Osteoblast (primary cell): Measurements from ENCODE around the gene NNT.

DNA sequence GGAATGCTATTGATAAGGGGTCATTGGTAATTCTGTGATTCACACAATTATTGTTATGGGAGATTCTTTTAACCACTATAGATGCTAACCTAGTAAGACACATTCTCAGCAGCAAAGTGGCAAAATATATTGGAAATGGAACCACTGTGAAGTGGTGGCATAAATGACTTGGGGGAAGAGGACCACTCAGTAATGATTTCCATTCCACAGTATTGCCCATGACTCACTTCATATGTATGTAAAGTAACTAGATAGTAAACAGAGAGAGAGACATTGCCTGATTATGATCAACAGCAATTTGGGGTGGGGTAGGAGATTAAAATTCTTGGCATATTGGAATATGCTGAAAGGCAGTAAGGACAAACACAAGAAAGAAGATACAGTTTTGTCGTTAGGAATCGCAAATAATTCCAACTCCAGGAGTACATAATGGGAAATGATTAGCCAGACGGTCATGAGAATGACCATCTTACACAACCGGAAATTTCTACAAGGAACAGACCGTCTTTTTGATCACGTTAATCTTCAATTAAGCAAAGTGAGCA lies 1.5 kb upstream of the HMGCS1 start:
- CAGE, long polyA plus RNA = no peak
- RRBS = no CpG with 5 or more reads among the region's 6 CpGs

- CAGE, long polyA plus RNA = no peak
- RRBS = no CpG with 5 or more reads among the region's 4 CpGs
These were observed 754 bp downstream of the CCL28 start for GRCh38 chr5:43411294-43411979.

DNA sequence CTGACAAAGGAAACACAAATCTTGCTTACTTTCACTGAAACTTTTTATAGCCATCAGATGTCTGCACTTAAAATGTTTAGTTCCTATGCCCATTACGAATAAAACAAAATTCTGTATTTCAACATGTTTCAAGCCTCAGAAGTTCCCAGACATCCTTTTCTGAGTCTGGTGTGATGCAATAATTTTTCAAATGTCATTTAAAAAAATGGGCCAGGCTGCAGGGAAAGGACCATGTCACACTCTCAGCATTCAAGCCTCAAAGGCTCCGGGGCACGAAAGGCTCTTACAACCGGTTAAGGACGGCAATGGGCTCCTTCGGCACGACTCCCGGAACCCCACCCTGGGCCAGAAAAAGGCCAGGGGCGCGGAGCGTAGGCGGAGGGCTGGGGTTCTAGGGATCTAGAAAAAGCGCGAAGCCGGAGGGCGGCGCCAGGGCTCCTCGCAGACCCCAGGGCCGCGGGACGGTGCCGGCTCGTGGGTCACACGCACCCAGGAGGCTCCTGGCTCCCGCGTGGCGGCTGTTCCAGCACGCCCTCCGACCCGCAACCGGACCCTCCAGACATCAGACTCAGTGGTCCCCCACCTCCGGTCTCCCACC lies 414 bp downstream of the TMEM267 start:
- CAGE, long polyA plus RNA = no peak
- RRBS = 1% methylated on average over 19 of the region's 32 CpGs

- CAGE, long polyA plus RNA = no peak
- RRBS = 2% methylated on average over 21 of the region's 69 CpGs
These were observed at the start of gene NNT for GRCh38 chr5:43602263-43603406. NNT (plus strand) TSS chr5:43603180.

DNA sequence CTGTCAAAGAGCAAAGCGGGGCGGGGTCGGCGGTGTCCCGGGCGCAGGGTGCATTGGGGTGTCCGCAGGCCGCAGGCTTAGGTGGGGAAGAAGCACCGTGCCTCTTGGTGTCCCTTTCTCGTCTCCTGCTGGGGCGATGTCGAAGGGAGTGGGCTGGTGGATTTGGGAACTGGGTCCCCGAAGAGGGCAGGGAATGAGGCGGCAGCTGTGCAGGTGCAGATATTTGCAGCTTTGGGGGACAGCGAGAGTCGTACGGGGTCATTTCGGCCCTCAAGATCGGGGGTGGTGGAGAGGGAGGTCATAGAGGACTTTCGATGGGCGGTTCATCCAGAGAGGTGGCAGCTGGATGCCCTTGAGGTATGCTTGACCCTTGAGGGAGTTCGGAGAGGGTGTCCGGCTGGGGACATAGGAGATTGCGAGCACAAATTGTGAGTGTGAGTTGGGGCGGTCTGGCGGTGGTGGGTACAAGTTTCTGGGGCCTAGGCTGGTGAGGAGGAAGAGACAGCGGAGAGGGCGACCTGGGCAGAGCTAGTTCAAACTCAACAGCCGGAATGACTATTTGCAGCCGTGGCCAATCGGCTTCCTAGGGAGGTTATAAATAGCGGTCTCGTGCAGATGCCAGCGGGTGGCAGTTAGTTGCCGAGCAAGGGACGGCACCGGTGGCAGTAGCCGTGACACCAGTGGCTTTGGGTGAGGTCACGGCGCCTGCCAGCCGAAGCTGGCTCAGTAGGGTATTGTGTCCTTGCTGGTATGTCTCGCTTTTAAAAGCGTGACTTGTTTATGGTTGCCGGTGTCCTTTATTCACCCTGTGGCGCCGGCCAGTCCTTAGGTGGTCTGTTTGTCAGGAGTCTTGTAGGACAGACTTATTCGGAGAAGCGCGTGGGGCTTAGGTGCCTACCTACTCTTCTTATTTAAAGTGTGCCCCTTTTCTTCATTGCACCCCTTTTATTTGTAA lies 704 bp downstream of the NNT start:
- CAGE, long polyA plus RNA = no peak
- RRBS = 3% methylated on average over 11 of the region's 49 CpGs

DNA sequence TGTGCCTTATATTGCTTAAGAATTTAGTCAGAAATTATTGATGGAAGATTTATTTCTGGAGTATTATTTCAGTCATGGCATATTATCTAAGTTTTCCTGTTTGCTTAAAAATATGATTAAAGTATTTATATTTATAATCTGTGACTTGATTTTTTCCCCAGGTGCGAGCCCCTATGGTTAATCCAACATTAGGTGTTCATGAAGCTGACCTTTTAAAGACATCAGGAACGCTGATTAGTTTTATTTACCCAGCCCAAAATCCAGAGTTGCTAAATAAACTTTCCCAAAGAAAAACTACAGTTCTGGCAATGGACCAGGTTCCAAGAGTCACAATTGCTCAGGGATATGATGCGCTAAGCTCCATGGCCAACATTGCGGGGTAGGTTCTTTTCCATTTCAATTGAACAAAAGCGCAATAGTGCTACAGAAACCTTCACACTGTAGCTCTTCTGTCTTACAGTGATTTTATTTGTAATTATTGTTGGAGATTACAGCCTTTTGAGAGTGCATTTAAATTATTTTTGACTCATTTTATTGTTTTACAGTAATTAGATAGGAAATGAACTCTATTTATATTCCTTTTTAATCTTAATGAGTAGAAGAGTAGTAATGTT lies 12.8 kb downstream of the NNT start:
- CAGE, long polyA plus RNA = no peak
- RRBS = no CpG with 5 or more reads among the region's 5 CpGs

- CAGE, long polyA plus RNA = no peak
- RRBS = no CpG with 5 or more reads among the region's 2 CpGs
These were observed 74.6 kb downstream of the NNT start for GRCh38 chr5:43677523-43677945.

- CAGE, long polyA plus RNA = no peak
- RRBS = no CpG with 5 or more reads among the region's 3 CpGs
These were observed 4.3 kb downstream of the FGF10 start for GRCh38 chr5:44384811-44385494.

GRCh38 chr5:44387940-44389096 lies 902 bp downstream of the FGF10 start:
- CAGE, long polyA plus RNA = no peak
- RRBS = 4% methylated on average over 6 of the region's 38 CpGs

DNA sequence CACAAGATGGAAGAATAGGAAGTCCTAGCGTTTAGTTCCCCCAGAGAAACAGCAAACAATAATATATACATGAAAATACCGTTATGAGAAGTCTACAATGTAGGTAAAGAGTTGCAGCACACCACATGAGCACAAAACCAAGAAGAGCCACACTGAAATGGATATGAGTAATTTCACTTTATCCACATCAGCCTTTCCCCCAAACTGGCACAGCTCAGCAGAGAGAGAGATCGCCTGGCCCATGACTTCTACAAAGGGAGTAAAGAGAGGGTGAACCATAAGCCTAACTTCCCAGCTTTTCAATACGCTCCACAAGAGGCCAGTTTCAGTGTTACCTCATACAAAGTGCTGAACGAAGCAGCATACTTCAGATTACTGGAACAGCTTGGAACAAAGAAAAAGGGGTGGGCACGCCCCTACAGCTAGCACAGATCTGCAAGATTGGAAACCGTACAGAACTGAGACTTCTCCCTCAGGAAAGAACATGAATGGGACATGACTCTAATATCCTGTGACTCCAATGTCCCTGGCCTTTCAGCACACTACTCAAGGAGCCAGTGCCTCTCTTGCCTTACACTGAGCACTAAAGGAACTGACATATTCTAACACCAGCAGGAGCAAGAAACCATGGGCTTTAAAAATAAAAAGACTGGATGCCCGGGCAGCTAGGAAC lies 75.3 kb downstream of the EMB start:
- CAGE, long polyA plus RNA = no peak
- RRBS = no CpG with 5 or more reads among the region's 8 CpGs

GRCh38 chr5:50593495-50593926 lies 72.9 kb upstream of the PARP8 start:
- CAGE, long polyA plus RNA = no peak
- RRBS = no CpG with 5 or more reads among the region's 1 CpG

- CAGE, long polyA plus RNA = no peak
- RRBS = no CpG with 5 or more reads among the region's 27 CpGs
These were observed 257.0 kb downstream of the PARP8 start for GRCh38 chr5:50923274-50923908.

DNA sequence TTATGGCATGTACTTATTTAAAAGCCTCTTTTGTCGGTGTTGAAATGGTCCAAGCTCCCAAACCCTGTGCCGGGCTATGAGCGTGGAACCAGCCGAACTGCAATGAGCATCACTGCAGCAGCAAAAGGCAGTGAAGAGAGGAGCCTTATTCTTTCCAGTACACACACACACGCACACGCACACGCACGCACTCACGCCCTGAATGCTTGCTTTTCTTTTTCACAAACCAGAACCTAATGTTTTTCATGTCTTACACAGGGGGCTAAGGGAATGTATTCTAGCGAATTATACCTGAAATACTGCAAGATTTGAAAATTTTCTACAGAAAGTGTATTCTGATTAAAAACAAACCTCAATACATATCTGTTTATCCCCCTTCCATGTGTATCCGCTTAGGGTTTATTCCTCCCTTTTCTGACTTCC lies 297.9 kb downstream of the PARP8 start:
- CAGE, long polyA plus RNA = no peak
- RRBS = 46% methylated on average over 1 of the region's 11 CpGs

- CAGE, long polyA plus RNA = no peak
- RRBS = no CpG with 5 or more reads among the region's 11 CpGs
These were observed 1.6 kb upstream of the ISL1 start for GRCh38 chr5:51381676-51382065.

GRCh38 chr5:51958571-51958818 lies 575.2 kb downstream of the ISL1 start:
- CAGE, long polyA plus RNA = no peak

DNA sequence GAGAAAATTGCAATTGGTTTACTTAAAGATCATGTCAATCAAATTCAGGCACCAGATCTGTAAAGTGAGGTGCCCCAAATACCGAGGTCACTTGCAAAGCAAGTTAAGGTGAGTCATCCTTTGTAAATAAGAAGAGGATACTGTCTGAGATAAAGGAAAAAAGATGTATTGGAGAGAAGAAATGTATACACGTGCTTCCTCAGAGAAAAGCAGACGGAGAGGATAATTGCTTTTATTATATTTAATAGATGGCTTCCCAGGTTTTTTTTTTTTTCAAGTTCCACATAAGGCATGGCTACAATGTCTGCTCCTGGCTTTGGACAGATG lies 363.2 kb upstream of the ITGA1 start:
- CAGE, long polyA plus RNA = no peak
- RRBS = no CpG with 5 or more reads among the region's 3 CpGs

DNA sequence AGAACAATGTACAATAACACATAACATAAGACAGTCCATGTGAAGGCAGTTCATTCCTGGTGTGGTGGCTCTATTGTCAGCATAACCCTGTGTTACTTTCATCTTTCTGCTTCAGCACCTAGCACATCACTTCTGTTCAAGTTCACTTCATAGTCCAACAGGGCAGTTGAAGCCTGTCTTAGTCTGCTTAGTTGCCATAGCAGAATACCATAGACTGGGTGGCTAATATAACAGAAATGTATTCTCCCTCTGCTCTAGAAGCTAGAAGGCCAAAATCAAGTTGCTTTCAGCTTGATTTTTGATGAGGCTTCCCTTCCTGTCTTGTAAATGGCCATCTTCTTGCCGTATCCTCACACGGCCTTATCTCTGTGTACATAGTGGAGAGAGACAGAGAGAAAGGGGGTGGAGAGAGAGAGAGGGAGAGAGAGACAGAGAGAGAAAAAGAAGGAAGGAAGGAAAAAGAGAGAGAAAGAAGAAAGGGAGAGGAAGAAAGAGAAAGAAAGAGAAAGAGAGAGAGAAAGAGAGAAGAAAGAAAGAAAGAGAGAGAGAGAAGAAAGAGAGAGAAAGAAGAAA lies 46.4 kb downstream of the ITGA1 start:
- CAGE, long polyA plus RNA = no peak
- RRBS = no CpG with 5 or more reads among the region's 2 CpGs

GRCh38 chr5:52915244-52915823 lies 73.8 kb upstream of the ITGA2 start:
- CAGE, long polyA plus RNA = no peak
- RRBS = no CpG with 5 or more reads among the region's 4 CpGs

DNA sequence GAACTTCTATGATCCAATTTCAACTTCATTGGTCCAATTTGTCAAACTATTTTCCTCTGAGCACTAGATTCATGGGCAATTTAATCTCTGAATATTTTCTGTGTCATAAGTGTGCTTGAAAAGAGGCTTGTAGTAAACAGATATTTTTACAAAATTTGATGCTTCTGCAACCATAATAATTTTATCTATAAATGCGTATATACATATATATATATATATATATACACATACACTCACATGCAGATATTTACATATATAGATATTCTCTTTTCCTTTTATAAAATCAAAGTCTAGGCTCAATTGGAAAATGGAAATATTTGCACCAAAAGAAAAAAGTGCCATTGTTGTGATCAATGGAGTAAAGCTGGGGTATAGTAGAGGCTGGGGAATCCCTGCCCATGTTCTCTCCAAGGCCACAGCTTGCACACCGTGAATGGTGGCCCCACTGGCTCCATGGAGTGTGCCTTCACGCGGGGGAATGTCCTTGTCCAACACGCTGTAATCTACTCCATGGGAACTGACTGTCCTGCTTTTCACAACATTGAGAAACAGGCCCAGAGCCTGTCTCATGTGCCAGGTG lies 33.3 kb upstream of the ITGA2 start:
- CAGE, long polyA plus RNA = no peak
- RRBS = no CpG with 5 or more reads among the region's 5 CpGs

DNA sequence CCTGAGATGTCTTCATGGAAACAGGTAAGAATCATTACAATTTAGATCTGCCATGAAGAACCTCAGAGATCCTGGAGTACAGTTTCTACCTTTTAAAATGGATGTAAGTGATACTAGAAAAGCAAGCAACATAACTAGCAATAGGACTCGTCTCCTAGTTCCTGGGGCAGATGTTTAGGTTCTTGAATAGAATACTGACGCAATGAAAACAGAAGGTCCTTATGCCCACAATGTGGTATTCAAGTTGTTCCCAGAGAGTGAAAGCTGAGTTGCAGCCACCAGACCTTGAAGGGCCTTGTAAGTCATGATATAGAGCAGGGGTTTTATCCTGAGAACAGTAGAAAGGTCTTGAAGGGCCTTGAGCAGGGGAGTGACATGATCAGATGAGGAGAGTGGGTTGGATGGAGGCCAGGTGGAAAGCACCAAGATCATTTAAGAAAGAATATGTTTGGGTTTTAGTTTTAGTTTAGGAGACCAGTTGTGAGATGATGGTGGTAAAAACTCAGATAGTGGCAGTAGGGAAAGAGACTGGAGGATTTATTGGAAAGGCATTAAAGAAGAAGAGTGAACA lies 5.8 kb downstream of the ITGA2 start:
- CAGE, long polyA plus RNA = no peak
- RRBS = no CpG with 5 or more reads among the region's 2 CpGs